Metastatic Pancreatic Carcinoma in the Ovary (tissue), 1 donor: ENCODE measurements around a stretch of chr15.

DNA sequence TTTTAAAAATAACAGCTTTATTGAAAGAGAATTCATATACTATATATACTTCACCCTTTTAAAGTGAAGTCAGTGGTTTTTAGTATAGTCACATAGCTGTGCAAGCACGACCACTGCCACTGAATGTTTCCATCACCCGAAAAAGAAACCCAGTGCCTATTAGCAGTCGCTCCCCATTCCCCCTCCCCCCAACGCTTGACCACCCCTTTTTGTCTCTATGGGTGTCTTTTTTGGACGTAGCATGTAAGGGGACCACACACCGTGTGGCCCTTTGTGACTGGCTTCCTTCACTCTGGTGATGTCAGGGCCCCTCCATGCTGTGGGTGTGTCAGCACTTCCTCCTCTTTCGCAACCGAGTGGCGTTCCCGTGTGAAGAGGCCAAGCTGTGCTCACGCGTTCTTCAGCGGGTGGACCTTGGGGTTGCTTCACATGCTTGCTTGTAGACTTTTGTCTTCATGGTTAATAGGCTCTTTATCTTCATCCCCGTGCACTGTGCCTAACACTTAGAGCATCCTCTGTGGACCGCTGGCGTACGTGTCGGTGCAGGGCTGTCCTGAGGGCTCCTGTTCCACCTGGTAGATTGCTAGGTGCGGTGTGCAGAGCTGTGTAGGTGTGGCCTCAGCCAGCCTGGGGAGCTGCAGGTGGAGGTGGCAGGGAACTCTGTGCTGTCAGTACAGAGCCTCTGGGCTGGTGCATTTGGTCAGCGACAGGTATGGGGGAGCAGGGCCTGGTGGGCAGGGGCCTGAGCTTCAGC, 168.2 kb downstream of the OR4N4 start:
- PRO-cap: no peak

- PRO-cap: no peak
These were observed 909 bp downstream of the NIPA2 start for GRCh38 chr15:22839384-22839766.

DNA sequence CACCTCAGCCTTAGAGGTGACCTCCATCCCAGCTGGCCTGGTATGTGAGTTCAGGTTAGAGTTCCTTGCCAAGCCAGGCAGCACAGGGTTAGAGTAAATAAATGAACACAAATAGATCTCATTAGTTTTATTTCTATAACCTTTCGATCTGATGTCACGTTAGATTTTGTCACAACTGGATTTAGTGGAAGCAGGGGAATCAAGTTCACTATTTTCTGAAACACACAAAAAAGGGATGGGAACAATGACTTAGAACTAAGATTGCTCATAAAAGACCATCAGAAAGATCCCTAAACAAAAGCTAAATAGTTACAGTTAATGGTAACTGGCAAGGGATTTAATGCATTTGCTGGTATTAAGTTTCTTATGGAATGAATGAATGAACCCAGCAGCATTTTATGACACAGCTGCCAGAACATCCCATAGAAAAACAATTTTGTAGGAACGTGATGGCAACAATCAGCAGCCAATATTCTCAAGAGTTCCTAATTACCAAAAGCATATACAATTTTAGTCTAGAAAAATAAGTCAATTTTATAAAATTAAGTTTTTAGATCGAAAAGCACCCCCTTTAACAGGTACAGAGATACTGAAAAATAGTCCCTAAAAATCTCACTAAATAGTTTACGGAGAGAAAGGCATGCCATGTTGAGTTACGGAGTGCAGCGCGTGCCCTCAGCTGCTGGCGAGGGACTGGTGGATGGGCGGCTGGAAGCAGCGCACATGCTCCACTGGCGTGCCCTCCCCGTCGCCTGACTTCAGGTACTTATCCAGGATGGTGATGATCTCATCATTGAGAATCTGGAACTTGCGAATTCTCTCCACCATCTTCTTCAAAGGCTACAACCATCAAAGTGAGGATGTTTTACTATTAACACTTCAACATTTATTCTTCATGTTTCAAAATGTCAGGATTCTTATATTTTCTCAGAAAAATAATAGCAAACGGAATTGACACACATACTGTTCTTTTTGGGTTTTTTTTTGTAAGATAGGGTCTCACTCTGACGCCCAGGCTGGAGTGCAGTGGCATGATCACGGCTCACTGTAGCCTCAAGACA, 31.2 kb downstream of the NIPA2 start:
- PRO-cap: no peak

DNA sequence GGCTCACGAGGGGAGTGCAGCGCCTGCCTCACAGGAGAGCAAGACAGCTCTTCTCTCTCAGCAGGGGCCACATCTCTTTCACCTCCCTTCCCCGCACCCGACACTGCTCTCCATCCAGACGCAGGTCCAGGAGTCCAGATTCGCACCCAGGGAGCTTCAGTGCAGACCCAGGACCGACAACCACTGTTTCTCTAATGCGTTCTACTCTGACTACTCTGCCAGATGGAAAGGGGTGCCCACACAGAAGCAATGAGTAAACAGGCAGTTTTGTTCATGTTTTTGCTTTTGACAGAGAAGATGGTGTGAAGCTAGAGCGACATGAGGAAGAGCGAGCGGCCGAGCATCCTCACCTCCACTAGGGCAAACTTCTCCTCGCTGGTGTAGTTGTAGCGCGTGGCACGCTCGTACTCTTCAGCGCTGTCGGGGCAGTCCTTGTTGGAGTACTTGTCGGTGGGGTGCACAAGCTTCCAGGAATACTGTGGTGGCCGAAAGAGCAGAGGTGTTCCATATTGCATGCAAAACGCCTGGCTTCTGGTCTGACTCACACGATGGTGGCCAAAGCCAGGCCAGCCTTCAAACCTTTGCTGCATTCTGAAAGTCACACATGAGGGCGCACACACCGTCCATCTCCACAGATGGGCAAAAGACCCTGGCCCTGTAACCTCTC, 54.4 kb downstream of the CYFIP1 start:
- PRO-cap: no peak

DNA sequence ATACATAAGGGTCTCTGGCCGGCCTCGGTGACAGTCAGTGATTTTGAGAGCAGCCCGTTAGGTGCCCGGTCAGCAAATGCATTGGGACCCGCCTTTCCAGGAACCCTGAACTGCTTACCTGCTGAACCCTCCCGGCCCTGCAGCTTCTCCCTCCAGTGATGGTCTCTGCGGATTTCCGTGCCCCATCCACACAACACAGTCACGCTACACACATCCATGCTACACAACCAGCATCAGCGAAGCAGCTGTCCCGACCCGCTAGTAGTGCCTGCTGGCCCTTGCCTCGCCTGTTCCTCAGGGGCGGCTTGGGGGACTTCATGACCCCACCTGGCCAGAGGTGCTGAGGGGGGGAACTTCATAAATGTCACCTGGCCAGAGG, 449 bp upstream of the TUBGCP5 start:
- PRO-cap: no peak

DNA sequence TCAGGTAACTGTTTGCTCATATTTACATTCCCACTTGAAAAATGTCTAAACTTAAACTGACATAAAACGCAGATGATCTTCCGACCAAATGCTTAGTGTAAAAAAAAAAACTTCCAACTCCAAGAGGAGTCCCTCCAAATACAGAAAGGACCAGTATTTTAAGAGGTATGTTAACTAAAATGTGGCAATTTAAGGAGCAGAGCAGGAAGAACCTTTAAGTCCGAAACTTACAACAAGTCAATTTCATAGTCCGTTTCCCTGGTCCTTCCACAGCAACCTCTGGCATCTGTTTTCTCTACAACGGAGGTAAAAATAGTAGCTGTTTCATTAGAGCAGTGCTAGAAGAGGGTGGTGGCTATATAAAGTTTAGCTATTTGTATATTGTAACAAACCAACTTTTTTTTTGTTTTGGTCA, 17.2 kb downstream of the GOLGA8S start:
- PRO-cap: no peak

DNA sequence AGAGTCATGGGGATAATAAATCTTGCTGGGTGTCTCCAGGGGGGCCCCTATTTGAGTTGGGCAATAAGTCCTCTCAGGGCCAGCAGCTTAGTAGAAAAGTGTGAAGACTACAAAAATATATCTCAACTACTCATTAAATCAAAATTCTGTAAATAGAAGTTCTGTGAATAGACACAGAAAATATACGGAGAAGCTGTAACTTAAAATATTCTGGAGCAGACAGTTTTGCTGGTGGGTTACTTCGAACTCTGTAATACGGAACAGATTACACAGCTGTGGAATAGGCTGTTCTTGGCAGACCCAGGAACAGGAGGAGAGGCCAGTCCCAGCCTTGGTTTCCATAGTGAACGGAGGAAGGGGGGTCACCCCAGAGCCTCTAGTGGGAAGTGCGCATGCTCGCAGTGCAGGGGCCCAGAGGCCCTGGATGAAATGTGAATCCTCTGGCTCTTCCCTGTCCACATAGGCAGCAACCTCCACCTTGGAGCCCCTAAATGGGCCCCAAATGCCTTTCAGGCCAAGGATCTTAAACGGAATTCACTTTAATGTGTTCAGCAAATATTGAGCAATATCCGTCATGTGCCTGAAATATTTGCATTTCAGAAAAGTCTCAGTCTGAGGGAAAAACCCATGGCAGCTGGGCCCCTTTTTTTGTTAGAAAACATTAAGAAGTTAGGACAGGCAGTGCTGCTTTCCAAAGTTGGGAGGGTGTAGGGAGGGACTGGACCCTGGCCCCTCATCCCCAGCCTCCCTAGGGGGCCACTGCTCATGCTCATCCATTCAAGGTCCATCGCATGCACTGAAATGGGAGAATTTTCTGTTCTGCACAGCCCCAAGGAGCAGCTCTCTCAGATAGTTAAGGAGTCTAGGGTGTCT, 3.3 kb upstream of the NDN start:
- PRO-cap: no peak

GRCh38 chr15:23708039-23708381, 20.9 kb upstream of the NDN start:
- PRO-cap: unidirectional peak, minus-strand start at chr15:23708268

DNA sequence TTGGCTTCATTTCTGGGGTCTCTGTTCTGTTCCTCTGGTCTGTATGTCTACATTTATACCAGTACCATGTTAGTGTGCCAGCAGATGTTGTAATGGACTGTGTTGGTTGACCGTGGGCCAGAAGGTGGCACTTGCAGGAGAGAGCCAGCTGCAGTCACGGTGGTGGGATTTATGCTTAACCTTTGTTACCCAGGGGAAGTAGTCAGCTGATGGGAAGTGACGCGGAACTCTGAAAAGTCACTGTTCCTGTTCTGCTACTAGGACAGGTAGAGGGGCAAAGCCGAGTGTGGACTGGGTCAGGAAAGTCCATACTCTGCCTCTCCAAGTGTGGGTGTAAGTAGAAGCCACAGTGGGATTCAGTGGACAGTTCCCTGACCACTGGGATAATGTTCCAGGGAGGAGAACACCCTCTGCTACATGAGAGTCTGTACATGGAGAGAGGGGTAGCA, 420.5 kb upstream of the NDN start:
- PRO-cap: no peak

GRCh38 chr15:24772228-24772904, 96.8 kb downstream of the NPAP1 start:
- PRO-cap: no peak

GRCh38 chr15:24825773-24826259, 129.0 kb upstream of the SNRPN start:
- PRO-cap: no peak

DNA sequence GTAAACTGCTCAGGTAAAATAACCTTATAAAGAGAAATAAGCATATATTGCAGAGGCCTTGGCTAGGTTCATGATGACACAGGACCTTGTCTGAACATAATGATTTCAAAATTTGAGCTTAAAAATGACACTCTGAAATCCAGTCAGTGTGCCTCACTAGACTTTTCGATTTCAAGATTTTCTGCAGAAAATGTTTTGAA, 27.0 kb downstream of the SNRPN start:
- PRO-cap: no peak

GRCh38 chr15:25111701-25111940, 156.8 kb downstream of the SNRPN start:
- PRO-cap: no peak

GRCh38 chr15:25399468-25400020, 39.3 kb downstream of the UBE3A start:
- PRO-cap: no peak

DNA sequence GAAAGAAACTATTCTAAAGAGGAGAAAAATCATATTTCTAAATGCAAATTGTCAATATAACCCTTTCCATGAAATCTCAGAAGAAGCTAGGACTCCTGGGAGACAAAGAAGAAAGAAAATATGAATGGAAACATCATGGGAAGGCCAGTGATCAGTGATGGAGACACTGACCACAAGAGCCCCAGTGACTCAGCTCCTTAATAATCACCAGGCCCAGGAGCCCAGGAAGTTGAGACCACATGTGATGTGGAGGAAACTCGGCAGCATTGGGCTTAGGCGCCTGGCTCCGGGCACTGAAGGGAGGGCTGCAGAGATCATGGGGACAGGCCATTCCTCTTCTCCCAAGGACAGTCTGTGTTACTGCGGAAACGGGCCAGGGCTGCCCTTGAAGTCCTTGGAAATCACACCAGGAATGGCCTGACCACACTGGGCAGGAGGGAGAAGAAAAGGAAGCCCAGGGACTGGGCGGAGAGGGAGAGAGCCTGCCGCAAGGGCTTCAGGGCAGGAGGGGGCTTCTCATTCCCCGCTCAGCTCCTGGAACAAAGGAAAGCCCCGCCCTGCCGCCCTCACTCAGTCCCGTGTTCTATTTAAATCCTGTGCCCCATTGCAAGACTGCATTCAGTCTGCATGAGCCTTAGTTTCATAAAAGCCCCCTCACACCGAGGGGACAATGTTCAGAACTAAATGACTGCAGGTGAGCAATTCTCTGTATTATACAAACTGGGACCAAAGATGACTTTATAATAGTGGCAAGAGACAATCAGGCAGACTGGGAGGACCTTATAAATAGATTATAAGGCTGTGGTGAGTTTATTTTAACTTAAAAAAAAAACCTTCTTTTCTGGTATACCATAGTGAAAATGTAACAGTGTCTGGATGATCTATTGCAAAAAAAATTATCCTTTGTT, 205.3 kb upstream of the UBE3A start:
- PRO-cap: no peak

DNA sequence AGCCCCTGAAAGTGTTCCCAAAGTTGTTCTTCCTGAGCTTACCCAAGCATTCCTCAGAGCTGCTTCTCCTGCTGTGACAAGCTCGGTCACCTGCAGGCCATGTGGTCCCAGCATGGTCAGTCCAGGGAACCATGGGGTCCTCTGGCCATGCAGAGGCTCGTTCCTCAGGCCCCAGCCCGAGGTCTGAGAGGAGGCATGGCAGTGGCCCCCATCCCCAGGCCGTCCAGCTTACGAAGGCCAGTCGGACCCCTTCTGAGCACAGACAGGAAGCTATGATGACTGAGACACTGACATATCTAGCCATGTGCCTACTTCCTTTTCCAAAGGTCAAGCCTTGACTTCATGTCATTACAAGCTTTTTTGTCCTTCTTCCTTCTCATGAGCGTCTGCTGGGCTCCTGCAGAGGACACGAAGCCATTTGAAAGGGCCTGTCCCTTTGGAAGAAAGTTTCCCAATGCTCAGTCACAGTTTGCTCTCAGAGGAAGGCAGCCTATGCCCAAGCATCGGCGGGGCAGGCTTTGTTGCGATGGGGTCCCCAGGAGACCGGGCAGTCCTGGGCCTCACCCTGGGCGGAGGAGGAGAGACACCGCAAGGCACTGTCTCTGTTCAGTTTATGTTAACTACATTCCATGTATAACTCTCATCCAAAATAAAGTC, 79.3 kb downstream of the ATP10A start:
- PRO-cap: no peak

DNA sequence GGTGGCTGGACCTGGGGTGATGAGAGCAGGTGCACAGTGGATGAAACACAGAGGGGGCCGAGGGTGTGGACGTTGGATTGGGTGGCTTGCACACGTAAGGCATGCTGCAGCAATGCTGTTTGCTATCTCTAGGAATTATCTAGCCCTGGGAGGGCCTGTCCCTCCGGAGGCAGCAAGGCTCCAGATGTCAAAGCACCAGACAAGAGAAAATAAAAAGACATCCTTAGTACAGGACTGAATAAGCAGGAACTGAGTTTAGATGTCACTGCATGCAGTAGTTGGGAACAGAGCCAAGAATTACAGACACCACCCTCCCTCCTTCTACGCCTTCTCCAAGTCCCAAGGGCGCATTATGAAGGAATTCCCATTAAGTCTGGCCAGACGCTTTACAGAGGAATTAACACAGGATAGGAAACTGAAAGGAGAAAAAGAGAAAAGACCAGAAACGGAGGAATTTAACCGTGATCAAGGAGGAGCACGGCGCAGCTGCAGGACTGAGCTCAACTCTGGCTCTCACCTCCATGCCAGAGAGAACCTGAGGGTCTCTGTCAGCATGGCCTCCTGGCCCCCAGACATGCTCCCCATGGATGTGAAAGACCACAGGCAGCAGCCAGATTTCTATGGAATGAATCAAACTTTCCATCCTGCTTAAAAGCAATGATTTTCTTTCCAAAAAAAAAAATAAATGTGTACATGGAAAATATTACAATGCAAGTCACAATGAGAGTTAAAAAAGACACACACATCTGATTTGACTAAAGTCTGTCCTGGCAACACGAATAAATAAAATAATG, 13.8 kb downstream of the ATP10A start:
- PRO-cap: no peak

DNA sequence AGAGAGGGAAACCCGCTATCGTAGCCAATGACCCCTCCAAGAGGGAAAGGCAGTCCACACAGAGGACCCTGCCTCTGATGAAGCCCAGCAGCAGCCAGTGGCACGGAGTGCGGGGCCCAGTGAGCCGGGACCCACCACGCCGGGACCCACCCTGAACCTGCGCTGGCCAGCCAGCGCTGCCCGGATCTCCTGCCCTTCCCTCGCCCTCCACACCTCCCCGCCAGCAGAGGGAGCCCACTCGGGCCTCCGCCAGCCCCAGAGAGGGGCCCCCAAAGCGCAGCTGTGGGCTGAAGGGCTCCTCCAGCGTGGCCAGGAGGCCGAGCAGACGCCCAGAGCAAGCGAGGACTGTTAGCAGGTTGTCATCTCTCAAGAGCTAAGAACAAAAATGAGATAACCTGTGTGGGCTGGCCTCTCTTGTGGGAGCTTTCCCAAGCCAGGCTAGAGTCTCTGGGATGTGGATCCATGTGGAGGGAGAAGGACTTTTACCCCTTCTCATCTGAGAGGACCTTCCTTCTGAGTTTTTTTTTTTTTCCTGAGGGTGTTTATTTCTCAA, 81.3 kb upstream of the ATP10A start:
- PRO-cap: no peak

GRCh38 chr15:26772492-26772953, 343 bp downstream of the GABRB3 start:
- PRO-cap: no peak

DNA sequence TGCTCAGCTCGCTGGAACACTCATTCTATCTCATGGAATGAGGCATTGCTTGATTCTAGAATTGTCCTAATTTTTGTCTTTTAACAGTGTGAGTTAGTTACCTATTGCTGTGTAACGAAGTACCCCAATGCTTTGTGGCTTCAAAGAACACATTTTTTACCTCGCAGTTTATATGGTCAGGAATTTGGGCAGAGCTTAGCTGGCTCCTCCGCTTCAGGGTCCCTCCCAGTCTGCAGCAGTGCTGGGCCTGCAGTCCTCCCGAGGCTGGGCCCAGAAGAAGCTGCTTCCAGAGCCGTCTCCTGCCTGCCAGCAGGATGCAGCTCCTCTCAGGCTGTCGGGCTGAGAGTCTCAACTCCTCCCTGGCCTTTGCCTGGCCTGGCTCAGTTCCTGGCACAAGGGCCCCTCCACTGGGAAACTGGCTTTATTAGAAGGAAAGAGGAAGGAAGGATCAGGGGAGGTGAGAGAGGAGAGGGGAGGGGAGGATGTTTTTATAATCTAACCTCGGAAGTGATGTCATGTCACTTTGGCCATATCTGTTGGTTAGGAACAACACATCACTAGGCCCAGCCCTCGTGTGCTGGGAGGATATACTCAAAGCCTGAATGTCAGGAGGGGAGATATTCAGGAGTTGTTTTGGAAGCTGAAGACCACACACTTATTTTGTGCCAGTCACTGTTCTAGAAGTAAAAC, 72.8 kb downstream of the GABRG3 start:
- PRO-cap: no peak